ENCODE results near the genes HIPK2, DENND11 and OR9A4.

GRCh38 chr7:139701760-139702555 is 75.8 kb downstream of the HIPK2 start:
- RRBS = no CpG with 5 or more reads among the region's 22 CpGs

DNA sequence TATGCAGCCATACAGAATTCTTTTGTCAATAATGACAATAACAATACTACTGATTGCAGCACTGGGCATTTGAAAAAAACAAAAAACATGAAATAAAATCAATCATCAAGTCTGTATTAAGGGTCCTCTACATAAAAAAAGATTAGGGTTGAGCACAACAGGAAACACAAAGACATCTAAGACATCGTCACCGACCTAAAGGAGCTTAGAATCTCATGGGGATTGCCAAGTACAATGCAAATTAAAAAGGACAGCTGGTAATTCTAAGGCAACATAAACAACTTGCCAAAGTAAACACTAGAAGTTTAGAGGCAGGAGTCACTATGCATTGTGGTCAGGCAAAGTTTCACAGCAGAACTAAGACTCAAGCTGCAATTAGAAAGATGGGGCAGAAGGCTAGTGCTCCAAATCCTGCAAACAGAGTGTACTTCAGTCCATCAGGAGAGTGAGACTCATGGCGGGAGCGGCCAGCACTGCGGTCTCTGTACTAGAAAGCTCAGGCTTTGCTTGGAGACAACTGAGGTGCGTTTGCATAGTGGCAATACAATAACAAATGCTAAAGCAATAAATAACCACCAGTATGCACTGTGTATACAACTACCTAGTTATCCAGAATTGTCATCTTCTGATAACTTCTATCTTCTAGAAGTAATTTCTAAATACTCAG is 52.7 kb downstream of the HIPK2 start:
- RRBS = no CpG with 5 or more reads among the region's 6 CpGs

- RRBS = no CpG with 5 or more reads among the region's 2 CpGs
Observed at GRCh38 chr7:139762889-139763293, 14.9 kb downstream of the HIPK2 start.

DNA sequence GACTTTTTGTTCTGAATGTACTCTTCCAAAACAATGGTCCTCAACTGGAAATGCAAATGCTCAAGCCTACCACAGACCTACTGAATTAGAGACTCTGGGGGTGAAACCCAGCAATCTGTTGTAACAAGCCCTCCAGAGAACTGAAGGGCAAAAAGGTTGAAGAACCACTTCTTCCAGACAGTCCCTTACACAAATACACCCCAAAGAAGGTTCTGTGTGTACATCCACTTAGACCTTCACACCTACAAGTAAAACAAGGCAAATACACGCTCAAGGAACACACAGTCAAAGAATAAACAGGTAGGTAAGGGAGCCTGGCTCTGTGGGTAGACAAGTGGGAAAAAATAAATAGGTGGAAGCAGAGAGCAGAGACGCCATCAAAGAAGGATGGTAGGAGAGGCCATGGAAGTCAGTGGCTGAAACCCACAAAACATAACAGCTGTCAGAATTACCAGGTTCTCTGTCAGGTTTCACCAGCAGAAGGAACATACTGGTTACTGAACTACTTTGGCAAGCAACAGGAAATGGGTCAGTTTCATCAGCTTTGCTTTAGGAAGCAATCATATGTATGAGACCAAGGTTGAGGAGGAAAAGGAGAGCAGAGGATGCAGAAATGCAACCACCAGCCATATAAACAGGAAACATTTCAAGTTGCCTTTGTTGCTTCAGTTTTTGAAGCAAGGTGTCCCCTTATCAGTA is 10.5 kb downstream of the HIPK2 start:
- RRBS = no CpG with 5 or more reads among the region's 2 CpGs

DNA sequence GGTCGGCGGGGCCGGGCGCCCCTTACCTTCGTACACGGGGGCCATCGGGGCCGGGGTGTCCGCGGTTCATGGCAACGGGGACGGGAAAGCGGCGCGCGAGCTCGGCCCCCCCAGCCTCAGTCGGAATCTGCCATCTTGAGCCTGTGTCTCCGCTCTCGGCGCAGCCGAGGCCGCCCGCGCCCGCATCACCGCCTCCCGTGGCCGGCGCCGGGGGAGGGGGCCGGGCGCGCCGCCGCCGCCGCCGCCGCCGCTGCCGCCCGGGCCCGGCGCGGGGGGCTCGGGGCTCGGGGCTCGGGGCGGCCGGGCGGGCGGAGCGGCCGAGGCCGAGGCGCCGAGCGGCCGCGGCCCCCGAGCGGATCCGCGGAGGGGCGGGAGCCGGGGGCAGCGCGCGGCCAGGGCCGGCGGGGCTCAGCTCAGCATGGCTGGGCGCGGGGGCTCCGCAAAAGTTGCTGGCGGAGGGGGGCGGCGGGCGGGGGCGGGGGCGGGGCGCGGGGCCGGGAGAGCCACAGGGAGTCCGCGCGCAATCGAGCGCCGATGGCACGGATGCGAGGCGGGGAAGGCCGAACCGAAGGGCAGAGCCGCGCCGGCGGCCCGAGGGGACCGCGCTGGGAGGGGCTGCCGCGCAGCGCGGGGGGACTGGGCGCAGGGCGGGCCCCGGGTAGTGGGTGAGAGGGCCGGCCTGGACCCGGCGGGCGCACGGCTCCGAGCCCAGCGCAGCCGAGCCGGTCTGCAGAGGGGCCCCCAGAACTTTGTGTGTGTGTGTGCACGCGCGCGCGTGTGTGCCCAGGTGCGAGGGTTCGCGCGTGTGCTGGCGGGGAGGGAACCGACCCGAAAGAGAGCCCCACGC is at the start of gene HIPK2:
HIPK2 (minus strand) TSS at position 420 of the 847 bp plus-strand sequence.
- RRBS = 2% methylated on average over 78 of the region's 131 CpGs

- RRBS = no CpG with 5 or more reads among the region's 4 CpGs
Observed at GRCh38 chr7:139901264-139901864, 72.3 kb downstream of the TBXAS1 start.

GRCh38 chr7:139969467-139970073 is 93.2 kb downstream of the PARP12 start:
- RRBS = no CpG with 5 or more reads among the region's 9 CpGs

DNA sequence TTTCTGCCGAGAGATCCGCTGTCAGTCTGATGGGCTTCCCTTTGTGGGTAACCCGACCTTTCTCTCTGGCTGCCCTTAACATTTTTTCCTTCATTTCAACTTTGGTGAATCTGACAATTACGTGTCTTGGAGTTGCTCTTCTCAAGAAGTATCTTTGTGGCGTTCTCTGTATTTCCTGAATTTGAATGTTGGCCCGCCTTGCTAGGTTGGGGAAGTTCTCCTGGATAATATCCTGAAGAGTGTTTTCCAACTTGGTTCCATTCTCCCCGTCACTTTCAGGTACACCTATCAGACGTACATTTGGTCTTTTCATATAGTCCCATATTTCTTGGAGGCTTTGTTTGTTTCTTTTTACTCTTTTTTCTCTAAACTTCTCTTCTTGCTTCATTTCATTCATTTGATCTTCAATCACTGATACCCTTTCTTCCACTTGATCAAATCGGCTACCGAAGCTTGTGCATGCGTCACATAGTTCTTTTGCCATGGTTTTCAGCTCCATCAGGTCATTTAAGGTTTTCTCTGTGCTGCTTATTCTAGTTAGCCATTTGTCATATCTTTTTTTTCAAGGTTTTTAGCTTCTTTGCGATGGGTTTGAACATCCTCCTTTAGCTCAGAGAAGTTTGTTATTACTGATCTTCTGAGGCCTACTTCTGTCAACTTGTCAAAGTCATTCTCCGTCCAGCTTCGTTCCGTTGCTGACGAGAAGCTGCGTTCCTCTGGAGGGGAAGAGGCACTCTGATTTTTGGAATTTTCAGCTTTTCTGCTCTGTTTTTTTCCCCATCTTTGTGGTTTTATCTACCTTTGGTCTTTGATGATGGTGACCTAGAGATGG is 45.1 kb upstream of the PARP12 start:
- RRBS = no CpG with 5 or more reads among the region's 17 CpGs

DNA sequence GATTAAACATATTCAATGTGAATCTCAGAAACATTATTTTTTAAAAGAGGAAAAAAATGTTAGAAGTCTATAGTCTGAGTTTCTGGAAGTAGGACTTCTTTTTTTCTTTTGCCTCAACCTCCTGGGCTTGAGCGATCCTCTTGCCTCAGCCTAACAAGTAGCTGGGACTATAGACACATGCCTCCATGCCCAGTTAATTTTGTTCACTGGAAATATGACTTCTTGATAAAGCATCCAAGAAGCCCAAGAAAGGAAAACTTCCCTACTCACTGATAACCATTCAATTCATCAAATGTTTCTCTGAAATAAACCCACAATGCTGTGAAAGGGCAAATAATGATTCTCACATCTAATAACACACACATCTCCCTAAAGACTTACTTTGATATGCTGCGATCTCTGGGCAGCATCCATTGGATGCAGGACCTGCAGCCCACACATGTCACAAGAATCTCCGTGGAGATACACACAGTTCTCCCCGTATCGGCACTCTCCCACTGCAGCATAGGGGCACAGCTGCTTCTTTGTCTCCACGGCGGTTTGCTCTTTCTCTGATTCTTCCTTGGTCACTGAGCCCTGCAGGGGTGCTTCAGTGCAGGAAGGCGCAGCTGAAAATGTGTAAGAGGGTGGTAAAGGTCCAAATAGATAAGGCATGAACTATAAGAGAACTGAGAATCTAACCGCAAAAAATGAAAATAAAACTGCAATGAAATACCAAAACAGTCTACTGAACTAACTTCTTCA is 20.5 kb downstream of the MKRN1 start:
- RRBS = no CpG with 5 or more reads among the region's 9 CpGs

DNA sequence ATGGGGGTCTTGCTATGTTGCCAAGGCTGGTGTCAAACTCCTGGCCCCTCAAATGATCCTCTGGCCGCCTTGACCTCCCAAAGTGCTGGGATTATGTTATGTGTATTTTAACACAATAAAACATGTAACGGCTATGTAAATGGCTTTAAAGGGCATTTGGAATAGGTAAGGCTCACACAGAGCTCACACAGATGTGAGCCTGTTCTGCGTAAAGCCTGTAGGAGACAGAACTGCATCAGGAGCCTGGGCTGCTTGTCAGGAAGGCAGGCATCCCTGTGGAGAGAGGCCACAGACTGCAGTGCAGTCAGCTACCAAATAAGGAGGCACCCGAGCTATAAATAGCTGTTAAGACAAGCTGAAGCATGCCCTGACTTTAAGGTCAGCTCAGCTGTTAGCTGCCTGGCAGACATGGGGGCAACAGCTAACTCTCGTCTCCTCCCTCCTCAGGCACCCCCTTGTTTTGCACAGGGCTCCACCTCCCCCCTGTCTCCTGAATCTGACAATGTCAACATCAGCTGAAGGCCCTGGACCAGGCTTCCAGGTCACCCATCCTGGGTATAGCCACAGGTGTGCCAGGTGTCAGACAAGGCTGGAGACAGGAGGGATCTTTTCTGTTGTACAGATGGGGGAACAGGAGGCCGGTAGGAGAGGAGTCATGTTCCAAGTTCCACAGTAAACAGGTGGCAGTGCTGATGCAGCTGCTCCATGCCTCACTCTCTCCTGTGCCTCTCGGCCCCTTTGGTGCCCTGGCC is 27.5 kb upstream of the MKRN1 start:
- RRBS = no CpG with 5 or more reads among the region's 7 CpGs

- RRBS = no CpG with 5 or more reads among the region's 7 CpGs
Observed at GRCh38 chr7:140585430-140585868, 55.2 kb downstream of the DENND2A start.

DNA sequence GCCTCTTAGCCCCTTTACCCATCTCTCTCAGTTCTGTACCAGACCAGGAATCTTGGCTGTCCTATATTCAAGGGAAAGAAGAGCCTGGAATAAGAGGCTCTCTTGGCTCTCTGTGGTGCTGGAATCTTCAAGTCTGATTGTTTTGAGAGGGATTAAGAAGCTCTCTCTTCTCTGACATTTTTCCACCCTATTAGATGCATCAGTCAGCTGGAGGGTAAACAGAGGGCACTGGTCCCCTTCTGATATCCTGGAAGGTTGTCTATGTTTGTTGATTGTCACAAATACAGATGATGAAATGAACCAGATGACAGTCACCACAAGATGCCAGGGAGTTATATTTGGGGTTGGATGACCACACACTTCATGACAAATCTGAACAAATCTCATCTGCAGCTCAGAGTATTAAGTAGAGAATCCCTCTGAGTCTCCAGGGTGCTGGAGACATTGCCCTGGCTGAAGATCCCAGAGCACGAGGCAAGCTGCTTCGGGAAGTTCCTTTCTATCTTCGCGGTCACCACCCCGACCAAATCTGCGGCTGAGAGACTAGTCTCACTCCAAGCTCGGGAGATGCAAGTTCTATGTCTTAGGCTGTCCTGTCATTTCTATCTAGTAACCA is 9.1 kb downstream of the DENND2A start:
- RRBS = no CpG with 5 or more reads among the region's 7 CpGs

DNA sequence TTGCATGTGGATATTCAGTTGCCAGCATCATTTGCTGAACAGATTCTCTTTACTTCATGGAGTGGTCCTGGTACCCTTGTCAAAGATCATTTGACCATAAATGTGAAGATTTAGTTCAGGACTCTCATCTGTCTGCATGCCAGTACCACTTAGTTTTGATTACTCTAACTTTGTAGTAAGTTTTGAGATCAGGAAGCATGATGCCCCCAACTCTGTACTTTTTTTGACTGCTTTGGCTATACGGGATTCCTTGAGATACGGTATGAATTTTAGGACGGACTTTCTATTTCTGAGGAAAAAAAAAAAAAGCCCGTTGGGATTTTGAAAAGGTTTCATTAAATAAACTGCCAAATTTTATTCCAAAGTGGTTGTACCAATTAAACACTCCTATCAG is 100.4 kb downstream of the BRAF start:
- RRBS = no CpG with 5 or more reads among the region's 4 CpGs

- RRBS = 5% methylated on average over 27 of the region's 86 CpGs
Observed at GRCh38 chr7:141072955-141073799, 687 bp upstream of the TMEM178B start.

DNA sequence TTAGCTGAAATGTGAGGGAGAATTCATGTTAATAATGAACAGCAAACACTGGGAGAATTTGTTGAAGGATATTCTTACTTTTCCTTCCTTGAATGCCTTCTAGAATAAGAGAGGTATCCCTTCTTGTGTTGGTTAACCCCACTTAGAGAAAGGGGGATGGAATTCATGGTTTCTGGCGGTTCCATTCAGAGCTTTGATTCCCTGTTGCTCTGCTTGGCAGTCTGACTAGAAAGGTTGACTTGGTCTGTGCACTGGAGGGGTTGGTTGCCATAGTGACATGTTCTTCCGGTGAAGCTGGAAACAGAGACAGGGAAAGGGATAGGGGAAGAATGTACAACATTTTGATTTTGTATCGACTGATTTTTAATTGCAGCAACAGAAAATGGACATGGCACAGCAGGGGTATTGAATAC is 2.5 kb downstream of the TMEM178B start:
- RRBS = no CpG with 5 or more reads among the region's 3 CpGs

GRCh38 chr7:141461889-141462506 is 89.2 kb upstream of the AGK start:
- RRBS = no CpG with 5 or more reads among the region's 10 CpGs

DNA sequence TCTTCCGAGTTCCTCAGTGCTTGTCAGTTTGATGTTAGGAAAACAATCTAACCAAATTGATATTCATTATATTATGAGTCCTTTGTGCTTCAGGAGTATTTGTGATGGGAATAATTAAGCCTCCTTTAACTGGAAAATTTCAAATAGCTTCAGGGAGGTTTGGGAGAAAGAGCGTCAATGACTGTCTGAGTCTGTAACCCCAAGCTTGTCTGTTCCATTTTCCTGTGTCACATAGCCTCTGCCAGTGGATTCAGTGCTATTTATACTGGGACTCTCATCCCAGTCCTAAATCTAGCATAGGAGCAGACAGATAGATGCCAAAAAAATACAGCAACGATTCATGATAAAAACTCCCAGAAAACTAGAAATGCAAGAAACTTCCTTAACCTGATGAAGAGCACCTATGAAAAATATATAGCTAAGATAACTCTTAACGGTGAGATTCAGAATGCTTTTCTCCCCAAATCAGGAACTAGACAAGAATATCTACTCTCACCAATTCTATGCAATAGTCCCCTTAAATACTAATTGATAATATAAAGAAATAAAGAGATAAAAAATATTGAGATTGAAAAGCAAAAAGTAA is 15.8 kb upstream of the AGK start:
- RRBS = no CpG with 5 or more reads among the region's 4 CpGs

GRCh38 chr7:141562641-141562901 is 11.4 kb downstream of the AGK start:
- RRBS = no CpG with 5 or more reads among the region's 4 CpGs

GRCh38 chr7:141702015-141702769 is at the start of gene DENND11:
Gene DENND11, minus strand, starts transcription at chr7:141702166.
- RRBS = 2% methylated on average over 22 of the region's 70 CpGs

GRCh38 chr7:141916149-141916472 is at the start of gene OR9A4:
Gene OR9A4, plus strand, starts transcription at chr7:141916399.
- RRBS = no CpG with 5 or more reads among the region's 2 CpGs